Left lobe of liver (tissue), 1 donor: ENCODE data around the gene ZNF410.

DNA sequence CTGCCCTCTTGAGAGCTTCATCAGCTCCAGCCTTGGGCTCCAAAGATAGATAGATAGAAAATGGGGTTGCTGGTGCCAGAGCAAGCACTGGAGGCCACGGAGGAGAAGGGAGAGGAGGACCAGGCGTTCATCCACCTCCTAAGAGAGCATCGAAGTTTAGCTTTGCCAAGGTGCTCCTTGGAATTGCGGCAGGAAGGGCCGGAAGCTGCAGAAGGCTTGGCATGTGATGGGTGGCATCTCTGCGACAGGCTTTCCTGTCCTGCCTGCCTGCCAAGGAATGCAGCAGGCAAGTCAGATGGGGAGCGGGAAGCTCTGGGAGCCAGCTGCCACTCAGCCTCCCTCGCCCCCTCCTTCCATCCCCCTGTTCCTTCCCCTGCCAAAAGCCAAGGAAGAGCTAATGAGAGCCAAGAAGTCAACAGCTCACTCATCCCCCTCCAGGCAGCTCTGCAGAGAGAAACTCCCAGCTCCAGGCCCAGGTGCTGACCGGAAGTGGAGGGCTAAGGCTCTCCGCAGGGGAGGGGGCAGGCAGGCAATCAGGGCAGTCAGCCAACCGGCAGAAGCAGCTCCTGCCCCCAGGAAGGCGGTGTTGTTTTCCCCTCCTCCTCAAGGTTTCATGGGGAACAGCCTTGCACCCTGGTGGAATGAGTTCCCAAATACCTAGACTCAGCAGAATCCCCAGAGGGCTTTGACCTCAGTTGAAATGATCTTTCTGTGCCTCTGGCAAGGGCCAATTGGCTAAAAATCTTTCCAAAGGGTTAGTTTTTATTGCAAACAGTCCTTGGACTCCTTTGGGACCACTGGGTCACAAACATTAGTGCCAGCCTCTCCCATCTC lies 349.3 kb downstream of the DPF3 start:
- PRO-cap = no peak

GRCh38 chr14:72554125-72554902 lies 339.6 kb downstream of the DPF3 start:
- PRO-cap = no peak

- PRO-cap = no peak
These were observed 325.3 kb downstream of the DPF3 start for GRCh38 chr14:72568577-72569053.

DNA sequence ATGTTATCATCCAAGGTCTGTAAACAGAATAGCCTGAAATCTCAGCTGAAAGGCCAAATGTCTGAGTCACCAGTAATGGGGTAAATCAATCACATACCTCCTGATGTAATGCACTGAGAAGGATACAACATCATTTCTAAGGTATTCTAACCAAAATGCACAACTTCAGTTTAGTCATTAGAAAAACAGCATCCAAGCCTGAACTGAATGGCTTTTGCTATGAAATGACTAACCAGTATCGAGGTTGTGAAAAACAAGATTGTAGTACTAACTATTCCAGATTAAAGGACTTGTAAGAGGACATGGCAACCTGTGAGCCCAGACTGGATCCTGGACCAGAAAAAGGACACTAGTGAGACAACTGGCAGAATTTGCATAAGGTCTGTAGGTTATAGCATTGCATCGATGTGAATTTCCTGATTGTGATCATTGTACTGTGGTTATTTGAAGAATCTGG lies 228.5 kb downstream of the DPF3 start:
- PRO-cap = no peak

- PRO-cap = no peak
These were observed 217.9 kb downstream of the DPF3 start for GRCh38 chr14:72675963-72676453.

DNA sequence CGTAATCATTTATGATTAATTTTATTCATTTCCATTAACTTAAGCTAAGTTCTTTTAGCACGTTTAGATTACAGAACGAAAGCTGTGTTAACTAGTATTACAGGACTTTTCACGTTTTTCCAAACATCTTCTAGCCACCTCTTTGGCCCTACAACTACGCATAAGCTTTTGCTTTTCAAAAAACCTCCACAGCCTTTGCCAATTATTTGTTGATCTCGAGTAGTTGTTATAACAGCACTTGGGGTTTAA lies 490 bp upstream of the RBM25 start:
- PRO-cap = no peak

GRCh38 chr14:73168261-73168728 lies 32.0 kb downstream of the PSEN1 start:
- PRO-cap = no peak

GRCh38 chr14:73306581-73307090 lies 69.3 kb downstream of the PAPLN start:
- PRO-cap = no peak

DNA sequence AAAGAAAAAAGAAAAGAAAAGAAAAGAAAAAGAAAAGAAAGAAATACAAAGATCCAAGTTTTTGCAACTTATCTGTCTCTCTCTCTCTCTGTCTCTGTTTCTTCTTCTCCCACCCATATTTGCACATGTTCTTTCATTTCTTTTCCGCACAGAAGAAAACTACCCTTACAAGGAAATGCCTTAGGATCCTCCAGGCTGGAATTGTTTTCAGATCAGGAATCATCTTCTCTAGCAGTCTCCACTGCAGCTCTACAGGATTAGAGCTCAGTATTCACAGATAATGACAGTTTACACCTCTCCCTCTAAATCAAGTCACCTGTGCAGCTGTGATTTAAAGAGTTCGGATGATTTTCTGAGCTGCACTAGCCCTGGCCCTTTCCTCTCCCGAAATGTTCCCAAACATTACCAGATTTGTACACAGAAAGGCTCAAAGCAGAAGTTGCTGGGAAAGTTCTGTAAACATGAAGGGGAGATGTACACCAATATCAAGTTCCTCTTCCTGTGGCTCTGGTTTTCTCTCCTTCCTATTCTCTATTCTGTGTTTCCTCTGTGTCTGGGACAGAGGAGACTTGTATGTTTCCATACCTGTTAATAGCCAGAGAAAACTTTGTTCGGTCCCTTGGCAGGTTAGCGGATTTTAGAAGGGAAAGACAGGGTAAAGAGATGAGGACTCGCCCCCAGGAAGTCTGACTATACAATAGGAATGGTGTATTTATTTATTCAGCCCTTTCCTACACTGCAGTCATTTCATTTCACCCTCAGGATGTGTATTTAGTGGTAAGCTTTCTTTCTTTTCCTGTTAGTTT lies 7.4 kb upstream of the NUMB start:
- PRO-cap = unidirectional peak, minus-strand start at position 390 of the sequence

DNA sequence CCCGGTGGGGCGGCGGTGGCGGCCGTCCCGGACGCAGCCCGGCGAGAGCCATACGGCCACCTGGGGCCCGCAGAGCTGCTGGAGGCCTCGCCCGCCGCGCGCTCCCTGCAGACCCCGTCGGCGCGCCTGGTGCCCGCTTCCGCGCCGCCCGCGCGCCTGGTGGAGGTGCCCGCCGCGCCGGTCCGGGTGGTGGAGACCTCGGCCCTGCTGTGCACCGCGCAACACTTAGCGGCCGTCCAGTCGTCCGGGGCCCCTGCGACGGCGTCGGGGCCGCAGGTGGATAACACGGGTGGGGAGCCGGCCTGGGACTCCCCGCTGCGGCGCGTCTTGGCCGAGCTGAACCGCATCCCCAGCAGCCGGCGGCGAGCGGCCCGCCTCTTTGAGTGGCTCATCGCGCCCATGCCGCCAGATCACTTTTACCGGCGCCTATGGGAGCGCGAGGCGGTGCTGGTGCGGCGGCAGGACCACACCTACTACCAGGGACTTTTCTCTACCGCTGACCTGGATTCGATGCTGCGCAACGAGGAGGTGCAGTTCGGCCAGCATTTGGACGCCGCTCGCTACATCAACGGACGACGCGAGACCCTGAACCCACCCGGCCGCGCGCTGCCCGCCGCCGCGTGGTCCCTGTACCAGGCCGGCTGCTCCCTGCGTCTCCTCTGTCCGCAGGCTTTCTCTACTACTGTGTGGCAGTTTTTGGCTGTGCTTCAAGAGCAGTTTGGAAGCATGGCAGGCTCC lies 691 bp downstream of the RIOX1 start:
- PRO-cap = bidirectional peak, plus-strand start at position 513 of the sequence, minus-strand start at position 381 of the sequence

DNA sequence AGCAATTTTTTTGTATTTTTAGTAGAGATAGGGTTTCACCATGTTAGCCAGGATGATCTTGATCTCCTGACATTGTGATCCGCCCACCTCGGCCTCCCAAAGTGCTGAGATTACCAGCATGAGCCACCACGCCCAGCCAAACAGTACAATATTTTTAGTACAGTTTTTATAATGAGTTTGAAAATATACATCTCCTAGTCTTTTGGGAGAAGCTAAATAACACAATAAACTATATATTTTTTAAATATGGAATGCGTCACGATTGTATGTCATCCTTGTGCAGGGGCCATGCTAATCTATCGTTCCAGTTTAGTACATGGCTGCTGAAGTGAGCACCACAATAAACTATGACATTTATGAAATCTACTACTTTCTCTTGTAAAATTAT lies 14.5 kb downstream of the DNAL1 start:
- PRO-cap = unidirectional peak, minus-strand start at position 299 of the sequence

- PRO-cap = no peak
These were observed 1.7 kb downstream of the PNMA1 start for GRCh38 chr14:73712325-73713016.

DNA sequence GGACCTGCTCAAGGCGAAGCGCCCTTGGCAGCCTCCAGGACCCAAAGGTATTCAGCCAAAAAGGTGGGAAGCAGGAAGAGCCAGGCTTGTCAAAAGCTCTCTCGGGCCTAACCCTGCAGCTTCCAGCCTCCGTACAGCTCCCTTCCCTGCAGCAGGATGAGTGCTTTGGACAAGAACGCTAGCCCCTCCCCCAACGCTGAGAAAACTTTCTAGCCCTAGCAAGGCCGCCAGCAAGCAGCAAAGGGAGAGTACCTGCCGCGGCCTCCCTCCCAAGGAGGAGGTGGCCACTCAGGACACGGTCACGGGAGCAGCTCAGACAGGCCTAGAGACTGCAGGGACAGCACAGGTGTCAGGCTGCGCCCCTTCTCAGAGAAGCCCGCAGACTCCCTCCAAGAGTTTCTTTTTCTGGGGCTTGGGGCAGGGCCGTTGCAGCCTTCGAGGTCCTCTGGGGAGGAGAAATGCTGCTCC lies 3.8 kb upstream of the PNMA1 start:
- PRO-cap = no peak

DNA sequence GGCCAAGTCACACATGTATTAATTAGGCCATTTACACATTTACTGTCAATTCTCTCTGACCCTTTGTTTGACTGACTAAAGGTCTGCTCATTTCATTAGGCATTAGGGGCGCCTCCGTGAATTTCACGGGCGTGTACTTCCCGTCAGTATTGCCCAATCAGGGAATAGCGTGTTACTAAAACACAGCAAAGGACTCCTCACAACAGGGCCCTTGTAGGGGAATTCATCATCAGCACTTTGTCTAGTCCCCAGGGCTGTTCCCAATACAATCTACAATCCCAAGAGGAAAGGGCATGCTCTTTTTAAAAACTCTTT lies 10.1 kb upstream of the PNMA1 start:
- PRO-cap = no peak

DNA sequence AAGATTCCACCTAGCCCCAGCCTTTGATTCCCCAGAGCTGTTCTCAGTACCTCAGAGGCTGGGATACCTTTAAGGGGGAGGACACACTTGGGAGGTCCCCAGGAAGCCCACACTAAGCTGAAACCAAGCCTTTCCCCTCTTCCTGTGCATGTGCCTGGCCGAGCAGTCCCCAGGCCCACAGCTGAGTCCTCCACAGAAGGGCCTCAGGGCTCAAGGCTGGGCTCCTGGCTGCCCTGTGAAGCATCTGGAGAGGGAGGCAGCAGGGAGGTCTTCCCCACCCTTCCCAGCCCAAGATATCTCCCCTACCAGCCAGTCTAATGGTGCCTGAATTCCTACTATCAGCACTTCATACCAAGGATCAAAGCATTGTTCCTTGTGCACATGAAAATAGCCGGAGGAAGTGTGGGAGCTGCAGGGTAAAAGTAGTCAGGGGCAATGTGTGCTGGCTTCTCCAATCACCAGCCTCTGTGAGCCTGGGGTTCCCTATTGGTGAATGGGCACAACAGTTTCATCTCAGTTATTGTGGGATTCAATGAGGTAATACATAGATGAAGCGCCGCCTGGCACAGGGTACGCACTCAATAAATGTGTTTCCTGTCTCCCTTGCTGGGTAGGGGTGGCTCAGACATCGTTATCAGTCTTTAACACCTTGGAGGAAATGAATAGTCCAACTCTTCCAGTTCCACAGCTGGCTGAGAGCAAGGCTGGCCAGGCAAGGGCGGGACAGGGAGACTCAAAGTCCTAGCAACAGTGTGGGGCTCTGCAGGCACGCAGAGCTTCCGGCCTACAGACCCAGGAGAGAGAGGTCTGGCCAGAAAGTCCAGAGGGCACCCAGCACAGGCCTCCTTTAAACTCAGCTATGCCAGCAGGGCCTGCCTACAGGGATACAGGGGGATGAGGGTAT lies 6.9 kb downstream of the MIDEAS start:
- PRO-cap = no peak

GRCh38 chr14:73783927-73784337 lies 23.8 kb upstream of the MIDEAS start:
- PRO-cap = no peak

DNA sequence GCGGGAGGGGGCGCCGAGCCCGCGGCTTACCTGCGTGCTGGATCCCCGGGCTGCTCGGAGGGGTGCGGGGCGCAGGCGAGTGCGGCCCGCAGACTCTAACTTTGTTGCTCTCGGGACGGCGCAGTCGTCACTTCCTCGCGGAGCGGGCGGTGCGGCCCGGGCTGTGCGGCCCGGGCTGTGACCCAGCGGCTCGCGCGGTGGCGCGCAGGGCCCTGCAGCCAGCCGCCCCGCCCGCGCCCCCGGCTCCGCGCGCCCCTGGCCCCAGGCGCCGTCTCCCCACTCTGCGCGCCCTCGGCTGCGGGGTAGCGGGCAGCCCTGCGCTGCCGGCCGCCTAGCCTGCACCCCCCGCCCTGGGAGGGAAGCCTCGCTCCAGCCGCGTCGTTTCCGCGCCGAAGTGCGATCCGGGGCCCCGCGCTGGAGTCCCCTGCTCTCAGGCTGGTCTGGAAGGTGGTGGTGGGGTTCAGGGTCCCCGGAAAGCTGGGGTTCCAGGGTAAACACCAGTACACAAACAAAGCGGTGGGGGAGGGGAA lies 27.0 kb upstream of the MIDEAS start:
- PRO-cap = bidirectional peak, plus-strand start at position 138 of the sequence, minus-strand start at position 103 of the sequence

DNA sequence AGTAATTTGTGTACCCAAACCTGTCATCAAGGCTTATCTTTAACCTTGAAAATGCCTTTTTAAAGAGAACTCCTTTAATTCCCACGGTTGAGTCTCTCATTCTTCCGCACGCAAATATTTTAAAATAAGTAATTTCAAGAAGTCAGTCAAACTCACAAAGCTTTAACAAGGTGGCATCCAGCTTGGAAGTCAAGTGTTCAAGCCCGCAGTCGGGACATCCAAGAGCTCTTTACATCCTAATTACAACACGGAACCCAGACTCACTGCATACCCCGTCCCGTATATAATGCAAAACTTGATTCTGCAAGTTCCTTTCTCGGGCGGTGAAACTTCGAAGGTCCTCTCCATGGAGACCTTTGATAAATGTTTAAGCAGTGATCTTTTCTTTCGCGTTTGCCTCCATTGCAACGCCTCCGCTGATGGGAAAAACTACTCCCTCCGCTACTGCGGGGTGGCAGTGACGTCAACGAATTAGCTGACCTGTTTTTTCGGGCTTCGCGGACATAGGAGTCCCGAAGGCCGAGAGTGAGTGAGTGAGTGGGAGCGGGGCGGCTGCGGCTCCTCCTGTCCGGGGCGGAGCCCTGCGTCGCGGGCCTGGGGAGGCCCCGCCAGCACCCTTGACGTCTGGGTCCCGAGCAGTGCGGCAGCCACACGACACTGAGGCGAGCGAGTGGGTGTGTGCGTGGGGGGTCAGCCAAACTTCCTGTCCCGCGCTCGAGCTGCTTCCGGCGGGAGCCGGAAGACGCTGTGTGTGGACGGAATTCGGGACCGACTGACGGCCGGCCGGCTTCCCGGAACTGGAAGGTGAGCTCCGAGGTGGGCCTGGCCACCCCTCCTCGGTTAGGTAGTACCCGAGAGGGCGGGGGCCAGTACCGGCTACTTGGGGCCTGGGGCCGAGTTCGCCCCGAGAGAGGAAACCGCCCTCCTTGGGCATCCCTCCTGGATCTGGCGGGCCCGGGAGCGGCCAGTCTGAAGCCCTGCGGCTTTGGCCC lies at the start of gene ZNF410:
TSS of gene ZNF410 (plus strand) at position 748 of the 992 bp plus-strand sequence.
- PRO-cap = bidirectional peak, plus-strand start at position 748 of the sequence, minus-strand start at position 626 of the sequence

DNA sequence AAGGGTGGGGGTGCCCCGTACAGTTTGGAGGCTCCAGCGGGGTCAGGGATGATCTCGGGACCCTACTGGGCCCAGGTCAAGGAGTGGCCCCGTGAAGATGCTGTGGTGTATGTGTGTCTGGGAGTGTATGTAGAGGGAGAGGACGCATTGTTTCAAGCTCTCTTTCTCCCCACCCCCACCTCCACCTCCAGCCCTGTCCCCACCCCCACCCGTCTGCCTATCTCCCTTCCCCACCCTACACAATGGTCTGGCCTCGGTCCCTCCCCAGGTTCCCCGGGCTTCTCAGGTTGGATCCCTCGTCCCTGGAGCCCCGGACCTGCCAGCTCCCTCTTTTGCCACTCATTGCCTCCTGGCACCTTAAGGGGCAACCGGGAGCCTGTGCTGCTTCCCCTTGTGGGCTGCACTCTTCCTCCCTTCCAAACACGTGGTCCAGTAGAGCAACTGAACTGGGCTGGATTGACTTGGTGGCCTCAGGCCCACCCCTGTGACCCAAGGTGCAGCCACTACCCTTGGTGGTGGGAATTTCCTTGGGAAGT lies 483 bp downstream of the VRTN start:
- PRO-cap = no peak

- PRO-cap = no peak
These were observed 9.7 kb downstream of the ISCA2 start for GRCh38 chr14:74503097-74503814.